Pulmonary artery (tissue), 1 donor: ENCODE measurements around a stretch of chr14.

- PRO-cap = no peak
Measured at GRCh38 chr14:73237655-73238971, 807 bp downstream of the PAPLN start.

DNA sequence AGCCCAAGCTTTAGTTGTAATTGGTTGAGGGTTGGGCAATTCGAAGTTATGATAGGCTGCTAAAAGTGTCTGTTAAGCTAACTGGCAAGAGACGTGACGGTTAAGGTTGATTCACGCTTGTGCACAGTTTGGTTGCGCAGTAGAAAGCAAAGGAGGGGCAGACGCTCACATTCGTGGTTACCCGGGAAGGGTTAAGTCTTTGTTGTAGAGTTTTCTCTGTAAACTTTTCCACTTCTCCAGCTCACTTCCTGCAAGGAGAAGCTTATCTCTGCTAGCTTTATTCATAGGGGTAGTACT, 336 bp upstream of the NUMB start:
- PRO-cap = bidirectional peak, plus-strand start at position 139 of the sequence, minus-strand start outside the sequence

GRCh38 chr14:73463350-73463914, 5.1 kb upstream of the NUMB start:
- PRO-cap = no peak

DNA sequence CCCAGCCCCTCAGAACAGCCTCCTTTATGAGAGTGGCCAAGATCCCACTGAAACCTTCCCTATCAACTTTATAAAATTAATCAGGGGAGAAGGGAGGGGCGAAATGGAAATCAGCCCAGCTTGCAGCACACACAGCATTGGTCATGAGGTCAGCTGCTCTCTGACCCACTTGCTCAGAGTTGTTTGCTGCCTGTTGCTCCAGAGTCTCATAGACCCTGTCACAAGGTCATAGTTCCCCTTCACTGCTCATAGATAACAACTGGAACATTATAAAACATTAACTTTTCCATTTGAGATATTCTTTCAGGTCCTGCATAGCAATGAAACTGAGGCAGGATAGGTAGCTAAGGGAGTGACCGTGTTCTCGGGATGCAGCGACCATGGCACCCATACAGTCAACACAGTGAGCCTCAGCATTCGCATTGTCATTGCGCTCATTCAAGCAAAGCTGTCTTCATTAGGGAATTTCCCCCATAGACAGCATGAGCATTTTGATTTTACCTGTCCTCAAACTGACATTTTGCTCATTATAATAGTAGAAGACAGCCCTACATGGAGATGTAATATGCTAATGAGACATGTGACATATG, 8.8 kb downstream of the HEATR4 start:
- PRO-cap = no peak

DNA sequence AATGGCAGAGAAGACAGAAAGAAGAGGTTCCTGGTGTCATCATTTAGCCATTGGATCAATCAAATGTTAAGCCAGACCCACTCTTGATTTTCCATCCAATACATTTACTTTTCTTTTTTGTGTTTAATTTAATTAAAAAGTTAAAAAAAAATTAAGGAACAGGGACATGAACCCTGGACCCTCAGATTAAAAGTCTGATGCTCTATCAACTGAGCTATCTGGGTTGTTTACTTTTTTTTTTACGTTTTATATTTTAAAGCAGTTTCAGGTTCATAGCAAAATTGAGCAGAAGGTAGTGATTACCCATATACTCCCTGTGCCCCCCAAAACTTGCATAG, 3.0 kb upstream of the ACOT4 start:
- PRO-cap = unidirectional peak, minus-strand start at position 185 of the sequence

- PRO-cap = no peak
Measured at GRCh38 chr14:73659324-73659711, 14.5 kb downstream of the DNAL1 start.

DNA sequence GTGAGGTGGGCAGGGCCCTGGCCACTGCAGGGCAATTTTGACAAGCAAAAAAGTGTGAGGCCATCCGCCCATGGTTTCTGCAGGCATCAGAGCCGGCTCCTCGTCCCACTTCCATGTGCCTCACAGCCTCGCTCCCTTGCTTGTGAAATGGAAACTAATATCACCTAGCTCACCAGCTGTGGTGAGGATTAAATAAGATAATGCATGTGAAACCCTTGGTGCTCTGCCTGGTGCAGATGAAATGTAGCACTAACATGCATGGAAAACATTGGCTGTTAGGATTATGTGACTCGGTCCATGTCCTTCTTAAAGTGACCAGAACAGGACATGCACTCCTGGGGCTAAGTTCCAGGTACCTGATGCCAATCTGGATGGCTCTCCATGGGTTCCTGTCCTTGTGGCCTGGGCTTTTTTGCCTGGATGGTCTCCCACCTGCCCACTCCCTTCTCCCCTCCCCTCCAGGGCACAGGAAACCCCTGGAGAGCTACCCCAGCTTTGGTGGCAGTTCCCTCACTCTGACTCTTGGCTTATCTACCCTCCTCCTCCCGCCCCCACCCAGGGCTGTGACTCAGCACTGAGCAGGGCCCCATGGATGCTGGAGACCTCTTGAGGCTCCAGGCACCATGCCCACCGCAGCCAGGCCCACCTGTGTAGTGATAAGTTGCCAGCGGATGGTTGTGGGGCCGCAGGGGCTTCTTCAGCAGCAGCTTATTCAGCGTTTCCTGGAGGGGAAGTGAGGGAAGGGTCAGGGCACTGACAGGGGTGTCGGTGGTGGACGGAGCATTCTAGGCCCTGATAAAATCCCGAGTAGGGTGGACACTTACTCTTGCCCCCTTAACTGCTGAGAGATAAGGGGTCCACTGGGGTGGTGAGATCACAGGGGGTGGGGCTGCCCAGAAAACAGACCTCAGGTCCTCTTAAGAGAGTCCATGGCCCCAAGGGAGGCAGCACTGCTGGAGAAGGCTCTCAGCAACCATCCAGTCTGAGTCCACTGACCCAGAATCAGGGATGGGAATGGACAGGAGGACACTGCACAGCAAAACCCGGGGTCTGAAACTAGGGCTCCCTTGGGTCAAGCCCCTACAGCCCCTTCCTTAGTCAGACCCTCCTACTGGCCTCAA, 11.6 kb upstream of the PNMA1 start:
- PRO-cap = no peak

GRCh38 chr14:73738507-73739172, 21.5 kb downstream of the MIDEAS start:
- PRO-cap = no peak

DNA sequence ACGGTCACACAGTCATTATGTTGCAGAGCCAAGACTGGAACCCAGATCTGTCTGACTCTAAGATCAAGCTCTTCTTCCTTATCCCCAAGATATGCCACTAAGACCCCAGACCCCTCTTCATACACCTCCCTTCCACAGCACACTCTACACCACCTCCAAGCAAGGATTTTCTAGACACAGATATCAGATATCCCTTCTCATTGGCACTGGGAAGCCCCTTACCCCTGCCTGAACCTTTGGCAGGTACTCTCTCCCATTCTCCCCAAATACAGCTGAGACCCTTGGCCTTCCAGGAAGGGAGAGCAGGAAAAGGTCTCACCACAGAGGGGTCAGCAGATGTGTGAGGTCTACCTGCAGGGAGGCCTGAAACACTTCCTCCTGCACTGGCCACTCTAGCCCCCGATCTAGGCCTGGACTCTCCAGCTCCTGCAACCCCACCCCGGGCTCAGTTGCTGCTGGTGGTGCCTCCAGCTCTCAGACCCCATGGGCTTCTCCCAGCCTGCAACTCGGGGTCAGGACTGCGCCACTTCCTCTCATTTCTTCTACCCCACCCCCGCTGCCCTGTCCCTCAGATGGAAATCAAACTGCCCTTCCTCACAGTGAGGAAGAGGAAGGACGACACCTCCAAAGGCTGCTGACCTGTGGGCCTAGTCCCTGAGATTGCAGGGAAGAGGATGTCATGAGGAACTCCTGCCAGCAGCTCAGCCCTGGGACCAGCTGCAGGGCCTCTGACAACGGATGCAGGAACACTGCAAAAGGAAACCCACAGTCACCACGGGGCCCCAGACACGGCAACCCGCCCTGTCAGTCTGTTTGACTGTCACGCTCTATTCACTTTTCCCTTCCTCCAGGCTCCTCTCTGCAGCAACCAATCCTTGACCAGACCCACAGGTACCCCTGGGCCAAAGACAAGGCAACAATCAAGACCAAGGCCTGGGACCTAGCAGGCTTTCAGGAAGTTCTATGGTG, 16.8 kb downstream of the MIDEAS start:
- PRO-cap = no peak

- PRO-cap = no peak
Measured at GRCh38 chr14:73771822-73772245, 11.7 kb upstream of the MIDEAS start.

GRCh38 chr14:73788913-73789341, 28.8 kb upstream of the MIDEAS start:
- PRO-cap = no peak

DNA sequence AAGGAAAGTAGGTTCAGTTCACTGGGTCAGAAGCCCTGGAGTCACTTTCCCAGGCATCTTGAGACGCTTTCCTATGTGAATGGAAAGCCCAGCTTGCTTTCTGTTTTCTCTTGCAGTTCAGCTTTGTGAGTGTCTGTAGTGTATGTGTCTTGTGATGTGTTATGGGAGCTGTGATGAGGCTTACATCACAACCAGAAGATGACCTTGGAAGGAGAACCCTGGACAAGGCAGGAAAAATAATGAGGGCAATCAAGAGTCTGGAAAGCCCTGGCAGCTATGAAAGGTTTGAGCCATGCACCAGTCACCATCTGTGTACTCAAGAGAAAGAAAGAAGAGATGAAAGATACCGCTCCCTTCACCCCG, 35.2 kb upstream of the PTGR2 start:
- PRO-cap = no peak

DNA sequence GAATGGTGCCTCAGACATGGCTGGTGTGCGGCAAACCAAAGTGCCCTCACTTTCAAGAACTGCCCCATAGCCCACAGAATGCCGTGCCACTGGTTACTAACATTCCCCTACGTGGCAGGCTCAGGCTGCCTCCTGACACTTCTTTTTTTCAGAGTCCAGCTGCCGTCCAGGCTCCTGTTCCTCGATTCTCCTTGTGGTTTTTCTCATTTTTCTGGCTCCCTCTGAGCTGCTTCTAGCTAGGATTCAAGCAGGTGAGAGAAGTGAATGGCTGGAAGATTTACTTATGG, 19.3 kb downstream of the ABCD4 start:
- PRO-cap = no peak

DNA sequence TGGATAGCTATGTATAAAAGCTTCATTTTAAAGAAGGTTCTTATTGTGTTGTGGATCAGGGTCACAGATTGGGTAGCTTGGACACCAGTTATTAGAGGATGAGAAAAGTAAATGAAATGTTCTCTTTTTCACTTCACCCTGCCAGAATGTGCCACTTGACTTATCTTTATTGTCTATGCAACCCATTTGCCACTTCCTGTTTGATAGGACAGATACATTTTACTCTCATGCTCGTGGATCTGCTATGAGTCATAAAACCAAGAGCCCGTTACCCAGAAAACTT, 1.7 kb downstream of the ISCA2 start:
- PRO-cap = no peak

DNA sequence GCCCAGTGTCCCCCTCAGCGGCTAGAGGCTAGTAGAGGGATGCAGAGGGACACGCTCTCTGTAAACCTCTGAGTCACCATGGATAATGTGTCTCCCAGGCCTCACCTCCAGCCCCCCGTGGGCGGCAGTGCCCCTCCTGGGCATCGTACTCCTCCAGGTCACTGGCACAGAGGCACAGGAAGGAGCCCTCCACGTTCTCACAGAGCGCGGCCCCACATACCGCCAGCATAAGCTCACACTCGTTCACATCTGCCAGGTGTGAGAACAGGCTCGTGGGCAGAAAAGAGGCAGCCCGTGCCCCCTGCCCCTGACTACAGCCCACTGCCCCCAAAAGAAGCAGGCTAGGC, 12.4 kb downstream of the ISCA2 start:
- PRO-cap = no peak

DNA sequence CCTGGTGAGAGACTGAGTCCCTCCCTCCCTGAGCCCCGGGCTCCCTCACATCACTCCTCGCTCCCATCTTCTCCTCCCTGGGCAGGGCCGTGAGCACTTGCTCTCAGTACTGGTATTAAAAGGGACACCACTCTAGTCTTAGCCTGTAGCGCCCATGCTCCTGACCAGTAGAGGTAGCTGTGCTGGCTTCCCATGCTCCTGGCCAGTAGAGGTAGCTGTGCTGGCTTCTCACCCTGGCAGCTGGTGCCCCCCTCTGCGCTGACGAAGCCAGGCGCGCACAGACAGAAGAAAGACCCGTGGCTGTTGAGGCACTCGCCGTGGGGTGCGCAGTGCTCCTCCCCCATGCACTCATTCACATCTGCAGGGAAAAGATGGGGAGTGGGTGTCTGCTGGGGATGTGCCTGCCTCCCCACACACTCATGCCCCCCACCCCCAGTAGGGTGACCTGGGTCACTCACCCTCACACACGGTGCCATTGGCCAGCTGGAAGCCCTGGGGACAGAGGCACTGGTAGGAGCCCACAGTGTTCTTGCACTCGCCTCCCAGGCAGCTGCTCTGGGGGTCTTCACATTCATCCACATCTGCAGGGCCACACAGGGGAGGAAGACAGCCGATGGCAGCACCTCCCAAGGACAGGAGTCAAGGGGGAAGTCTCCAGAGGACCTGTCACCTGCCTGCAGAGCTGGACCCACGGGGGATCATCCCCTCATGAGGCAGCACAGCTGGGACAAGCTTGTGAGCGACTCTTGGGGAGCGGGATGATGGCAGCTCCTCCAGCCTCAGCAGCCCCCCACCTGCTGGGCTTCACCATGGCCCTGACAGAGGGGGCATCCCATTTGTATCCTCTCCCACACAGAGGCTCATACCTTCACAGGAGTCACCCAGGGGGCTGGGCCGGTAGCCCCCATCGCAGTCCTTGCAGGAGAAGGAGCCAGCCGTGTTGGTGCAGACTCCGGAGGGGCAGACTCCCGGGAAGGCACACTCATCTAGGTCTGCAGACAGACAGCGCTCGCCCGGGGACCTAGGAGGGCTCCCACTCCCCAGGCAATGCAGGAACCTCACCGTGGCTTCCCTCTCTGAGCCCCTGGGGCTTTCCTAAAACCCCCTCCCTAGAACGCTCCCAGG, 15.2 kb downstream of the ISCA2 start:
- PRO-cap = no peak

GRCh38 chr14:74510528-74511360, 17.2 kb downstream of the ISCA2 start:
- PRO-cap = bidirectional peak, plus-strand start at chr14:74511118, minus-strand start at chr14:74511022

DNA sequence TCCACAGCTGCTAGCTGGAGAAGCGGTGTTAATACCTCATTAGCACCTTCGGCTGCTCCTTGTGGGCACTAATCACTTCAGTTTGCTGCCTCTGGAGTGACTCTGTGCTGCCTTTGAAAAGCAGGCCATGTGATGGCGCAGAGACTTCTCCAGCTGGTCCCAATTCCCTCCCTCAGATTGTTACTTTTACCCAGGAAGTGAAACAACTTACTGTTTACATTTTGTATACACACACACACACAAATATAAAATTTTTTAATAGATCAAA, 41.4 kb upstream of the LTBP2 start:
- PRO-cap = no peak

DNA sequence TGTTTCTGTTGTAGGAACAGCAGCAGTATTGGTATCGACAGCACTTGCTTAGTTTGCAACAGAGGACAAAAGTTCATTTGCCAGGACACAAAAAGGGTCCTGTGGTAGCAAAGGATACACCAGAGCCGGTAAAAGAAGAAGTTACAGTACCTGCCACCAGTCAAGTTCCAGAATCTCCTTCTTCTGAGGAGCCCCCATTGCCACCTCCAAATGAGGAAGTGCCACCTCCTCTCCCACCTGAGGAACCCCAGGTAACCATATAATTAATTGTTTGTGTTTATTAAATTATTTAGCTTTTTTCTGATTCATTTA, 15.3 kb downstream of the YLPM1 start:
- PRO-cap = no peak

DNA sequence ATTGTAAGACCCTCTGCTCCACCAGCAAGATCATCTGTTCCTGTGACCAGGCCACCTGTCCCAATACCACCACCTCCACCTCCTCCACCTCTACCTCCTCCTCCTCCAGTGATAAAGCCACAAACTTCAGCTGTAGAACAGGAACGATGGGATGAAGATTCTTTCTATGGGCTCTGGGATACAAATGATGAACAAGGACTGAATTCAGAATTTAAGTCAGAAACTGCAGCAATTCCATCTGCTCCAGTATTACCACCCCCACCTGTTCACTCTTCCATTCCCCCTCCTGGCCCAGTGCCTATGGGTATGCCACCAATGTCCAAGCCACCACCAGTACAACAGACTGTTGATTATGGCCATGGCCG, 46.3 kb downstream of the YLPM1 start:
- PRO-cap = no peak